Anterior vena cava (tissue), 1 donor: ENCODE data around the gene JAK1.

DNA sequence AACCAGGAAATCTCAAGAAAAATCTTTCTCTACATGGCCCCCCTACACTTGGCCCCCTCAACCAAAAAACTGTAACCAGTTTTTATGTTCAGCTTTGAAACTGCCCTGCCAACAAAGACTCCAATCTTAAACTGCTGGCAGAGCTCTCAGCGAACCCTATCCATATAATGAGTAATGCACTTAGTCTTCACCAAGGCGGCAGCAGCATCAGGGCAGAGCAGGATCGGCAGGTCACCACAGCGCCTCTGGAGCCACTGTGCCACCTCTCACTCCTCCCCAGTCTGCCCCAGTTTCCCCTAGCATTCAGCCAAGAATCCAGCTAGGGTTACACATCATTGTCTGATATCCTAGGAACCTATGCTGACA, 71.6 kb downstream of the JAK1 start:
- PRO-cap, result no peak

DNA sequence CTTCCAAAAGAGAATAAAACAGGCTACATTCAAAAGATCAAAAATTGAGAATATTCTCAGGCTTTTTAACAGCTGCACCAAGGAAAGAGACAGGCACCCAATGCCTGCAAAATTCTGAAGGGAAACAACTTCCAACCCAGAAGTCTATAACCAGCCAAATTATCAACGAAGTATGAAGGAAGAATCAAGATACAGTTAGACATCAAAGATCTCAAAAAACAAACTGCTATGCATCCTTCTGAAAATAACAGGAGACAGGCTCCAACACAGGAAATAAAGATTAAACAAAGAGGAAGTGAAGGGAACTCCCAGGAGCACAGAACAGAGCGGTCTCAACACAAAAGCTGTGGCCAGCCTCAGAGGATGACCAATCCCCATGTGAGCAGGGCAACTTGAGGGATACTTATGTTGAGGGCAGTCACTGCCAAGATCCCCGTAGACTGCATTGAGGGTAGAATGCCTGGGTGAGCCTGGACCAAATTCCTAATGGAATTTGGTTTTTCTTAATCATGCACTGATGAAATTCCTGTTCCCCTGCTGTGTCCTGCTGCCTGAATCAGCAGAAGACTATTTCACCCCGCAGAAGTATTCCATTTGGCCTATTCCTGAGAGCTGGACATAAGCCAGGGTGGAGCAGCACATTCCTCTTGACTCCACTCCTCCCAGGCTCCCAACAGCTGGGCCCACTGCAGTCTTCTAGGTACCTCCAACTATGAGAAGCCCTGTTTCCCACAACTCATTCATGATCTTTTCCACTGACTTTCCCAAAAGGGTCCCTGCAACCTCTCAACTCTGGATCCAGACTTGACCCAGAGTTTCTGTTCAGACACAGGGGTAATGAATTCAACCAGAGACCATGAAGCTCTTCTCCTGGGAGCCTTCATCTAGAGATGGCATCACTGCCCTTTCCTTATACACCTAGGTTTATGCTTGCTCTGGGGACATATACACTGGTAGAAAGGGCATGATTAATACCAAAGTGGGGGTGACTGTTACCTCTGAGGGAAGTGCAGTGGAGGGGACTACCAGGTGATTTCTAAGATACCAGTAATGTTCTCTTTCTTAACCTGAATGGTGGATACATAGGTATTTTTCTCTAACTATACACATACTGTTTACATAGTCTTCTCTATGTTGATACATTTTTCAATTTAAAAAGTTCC, 48.8 kb downstream of the JAK1 start:
- PRO-cap, result no peak

DNA sequence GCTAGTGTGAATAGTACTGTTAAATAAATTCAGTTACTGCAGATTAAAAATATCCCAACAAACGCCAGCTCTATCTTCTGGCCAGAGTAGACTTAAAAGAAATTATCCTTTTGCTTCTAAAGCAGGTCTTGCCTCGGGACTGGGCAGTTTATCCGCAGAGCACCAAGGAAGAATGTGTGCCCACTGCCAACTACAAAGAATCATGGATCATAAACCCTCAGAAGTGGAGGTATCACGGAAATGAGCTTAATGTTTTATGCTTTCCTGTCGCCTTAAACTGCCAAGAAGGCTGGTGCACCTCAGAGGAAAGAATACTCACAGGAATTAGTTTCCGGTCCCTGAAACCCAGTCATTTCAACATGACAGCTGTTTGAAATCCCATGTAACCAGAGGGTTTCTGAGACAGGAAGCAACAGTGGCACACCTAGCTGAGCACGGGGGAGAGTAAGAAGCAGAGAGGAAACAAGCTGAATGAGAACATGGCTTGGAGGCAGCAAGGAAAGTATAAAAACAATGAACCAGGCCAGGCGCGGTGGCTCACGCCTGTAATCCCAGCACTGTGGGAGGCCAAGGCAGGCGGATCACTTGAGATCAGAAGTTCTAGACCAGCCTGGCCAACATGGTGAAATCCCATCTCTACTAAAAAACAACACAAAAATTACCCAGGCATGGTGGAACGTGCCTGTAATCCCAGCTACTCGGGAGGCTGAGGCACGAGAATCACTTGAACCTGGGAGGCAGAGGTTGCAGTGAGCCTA, 3.9 kb downstream of the JAK1 start:
- PRO-cap, result no peak

- PRO-cap, result unidirectional peak, minus-strand start at chr1:64965983; bidirectional peak, plus-strand start at chr1:64966638, minus-strand start at chr1:64966569
Observed at GRCh38 chr1:64965870-64966798, at the start of gene JAK1. Gene JAK1 (minus strand): TSS chr1:64966549.

- PRO-cap, result bidirectional peak, plus-strand start at chr1:65066294, minus-strand start at chr1:65066293
Observed at GRCh38 chr1:65065965-65066681, 81.9 kb upstream of the AK4 start.

- PRO-cap, result no peak
Observed at GRCh38 chr1:65147262-65147420, 862 bp upstream of the AK4 start.

DNA sequence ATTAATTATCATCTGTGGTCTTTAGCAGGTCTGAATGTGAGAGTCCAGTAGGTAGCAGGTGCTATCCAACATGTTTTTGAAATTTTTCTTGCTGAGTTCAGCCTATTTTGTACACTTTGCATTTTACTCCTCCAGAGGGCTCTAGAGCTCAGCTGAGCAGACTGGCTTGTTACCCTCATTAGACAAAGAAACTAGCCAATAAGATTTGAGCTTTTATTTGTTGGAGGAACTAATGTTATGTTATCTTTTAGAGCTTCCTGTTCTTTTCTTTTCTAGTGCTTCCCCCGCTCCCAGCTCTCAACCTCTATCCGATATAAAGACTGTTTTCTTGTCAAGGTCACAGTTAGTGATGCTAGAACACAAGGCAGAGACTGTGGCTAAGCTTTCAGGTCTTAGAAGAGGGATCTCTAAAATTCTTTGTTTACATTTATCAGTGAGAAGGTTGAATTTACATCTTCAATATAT, 67.6 kb downstream of the AK4 start:
- PRO-cap, result no peak

DNA sequence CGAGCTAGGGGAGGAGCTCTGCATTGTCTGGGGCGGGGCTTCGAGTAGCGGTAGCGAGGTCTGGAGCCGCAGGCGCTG, 308 bp upstream of the LEPR start:
- PRO-cap, result no peak

DNA sequence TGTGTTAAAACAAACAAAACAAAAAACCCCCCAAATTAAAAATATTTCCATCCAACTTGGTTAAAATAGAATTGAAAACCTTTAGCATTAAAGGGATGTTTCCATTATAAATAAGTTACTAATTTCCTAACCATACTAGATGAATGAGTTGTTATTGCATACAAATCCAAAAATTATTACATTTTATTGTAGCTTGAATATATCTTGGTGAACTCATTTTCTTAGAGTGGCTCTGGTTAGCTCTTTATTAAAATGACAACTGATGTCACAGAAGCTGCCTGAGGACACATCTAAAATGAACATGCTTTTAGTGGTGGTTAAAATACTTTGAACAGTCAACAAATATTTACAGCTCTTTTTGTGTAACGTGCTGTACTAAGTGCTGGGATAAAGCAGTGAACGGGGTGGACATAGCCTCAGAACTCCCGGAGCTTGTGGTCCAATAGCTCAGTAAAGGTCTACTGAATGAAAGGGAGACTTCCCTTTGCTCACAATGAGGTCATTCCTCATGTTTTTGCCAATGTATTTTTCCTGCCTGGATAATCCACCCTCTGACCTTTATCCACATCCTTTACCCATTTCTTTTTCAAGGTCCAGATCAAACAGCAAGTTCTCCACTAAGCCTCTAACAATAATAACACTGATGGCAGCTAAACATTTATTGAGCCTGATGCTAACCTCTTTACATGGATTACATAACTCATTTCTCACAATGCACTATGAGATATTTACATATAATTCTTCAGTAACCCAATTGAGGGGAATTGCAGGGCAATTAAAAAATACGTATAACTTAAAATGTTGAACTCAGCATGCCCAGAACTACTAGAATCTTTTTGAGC, 55.8 kb downstream of the LEPR start:
- PRO-cap, result unidirectional peak, minus-strand start at position 427 of the sequence

GRCh38 chr1:65550131-65551001, 129.9 kb downstream of the LEPR start:
- PRO-cap, result no peak

GRCh38 chr1:65564335-65564842, 143.9 kb downstream of the LEPR start:
- PRO-cap, result no peak

DNA sequence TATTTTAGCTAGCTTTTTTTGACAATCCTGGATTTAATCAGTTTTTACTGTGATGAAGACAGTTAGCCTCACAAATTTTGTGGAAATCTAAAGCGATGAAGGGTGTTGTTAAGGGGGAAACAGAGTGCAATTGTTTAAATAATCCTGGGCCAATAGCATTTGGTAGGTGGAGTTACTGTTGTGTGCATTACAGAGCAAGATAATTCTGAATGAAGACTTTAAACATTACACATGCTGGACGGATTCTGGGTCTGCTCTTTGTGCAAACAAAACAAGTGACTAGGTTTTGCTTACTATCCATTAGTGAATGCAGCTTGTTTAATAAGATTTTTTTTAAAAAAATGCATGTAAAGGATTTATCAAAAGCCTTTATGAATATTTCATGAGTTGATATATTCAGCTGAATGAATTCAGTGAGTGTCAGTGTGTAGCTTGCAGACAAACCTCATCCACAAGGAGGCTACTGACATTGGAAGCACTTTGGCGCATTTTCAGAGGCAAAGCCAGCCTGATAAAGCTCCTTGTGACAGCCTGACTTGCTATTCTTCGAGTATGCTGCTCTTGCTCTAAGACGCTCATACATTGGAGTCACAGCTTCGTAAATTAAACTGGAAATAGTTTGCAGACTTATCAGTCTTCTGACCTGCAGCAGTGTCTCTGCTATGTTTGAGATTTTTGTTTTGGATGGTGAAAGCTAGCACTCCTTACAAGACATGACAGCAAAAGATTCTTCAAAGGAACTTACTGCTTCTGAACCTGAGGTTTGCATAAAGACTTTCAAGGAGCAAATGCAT, 199.7 kb downstream of the PDE4B start:
- PRO-cap, result no peak

DNA sequence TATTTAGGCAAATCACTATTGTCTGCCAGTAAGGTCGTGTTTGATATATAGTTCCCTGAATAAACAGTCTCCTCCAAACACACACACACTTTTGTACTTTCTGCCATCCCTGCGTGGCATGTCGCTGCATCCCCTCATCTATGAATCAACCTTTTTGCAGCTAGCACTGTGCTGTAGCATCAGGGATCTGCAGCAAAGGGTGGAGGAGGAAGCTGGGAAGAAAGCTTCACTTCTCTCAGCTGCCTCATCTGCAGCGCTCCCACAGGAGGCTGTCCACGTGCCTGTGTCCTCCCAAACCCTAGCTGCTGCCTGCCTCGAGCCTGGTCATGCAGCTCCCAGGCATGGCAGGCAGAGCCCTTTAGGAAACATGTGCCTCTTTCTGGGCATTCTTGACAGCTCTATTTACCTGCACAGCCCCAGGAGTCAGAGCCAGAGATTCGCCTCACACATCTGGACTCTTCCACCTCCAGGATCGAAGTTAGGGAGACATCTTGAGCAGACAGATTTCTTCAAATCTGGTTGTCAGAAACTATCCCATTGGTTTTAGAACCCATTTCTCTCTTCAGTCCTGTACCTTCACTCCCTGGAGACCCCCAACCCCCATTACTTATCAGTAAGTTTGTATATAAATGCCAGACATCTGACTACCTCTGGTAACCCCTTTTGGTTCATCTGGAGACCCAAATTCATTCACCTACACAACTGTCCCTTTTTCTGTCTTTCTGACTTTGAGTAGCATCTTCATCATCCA, 262.0 kb upstream of the SGIP1 start:
- PRO-cap, result no peak

GRCh38 chr1:66275138-66275528, 258.8 kb upstream of the SGIP1 start:
- PRO-cap, result no peak

GRCh38 chr1:66300325-66300901, 233.5 kb upstream of the SGIP1 start:
- PRO-cap, result no peak

GRCh38 chr1:66358603-66359287, 175.2 kb upstream of the SGIP1 start:
- PRO-cap, result no peak

DNA sequence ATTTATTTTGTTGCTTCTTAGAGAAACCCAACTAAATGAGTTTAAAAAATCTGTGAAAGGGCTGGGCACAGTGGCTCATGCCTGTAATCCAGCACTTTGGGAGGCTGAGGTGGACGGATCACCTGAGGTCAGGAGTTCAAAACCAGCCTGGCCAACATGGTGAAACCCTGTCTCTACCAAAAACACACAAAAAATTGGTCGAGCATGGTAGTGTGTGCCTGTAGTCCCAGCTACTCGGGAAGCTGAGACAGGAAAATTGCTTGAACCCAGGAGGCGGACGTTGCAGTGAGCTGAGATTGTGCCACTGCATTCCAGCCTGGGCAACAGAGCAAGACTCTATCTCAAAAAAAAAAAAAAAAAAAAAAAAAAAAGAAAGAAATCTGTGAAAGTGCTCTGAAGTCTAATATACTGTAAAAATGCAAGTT, 164.1 kb upstream of the SGIP1 start:
- PRO-cap, result no peak

- PRO-cap, result no peak
Observed at GRCh38 chr1:66372170-66373156, 161.5 kb upstream of the SGIP1 start.

- PRO-cap, result no peak
Observed at GRCh38 chr1:66676737-66677319, 75.4 kb upstream of the DYNLT5 start.

GRCh38 chr1:66946007-66946434, 21.2 kb downstream of the MIER1 start:
- PRO-cap, result no peak